Skin of body (tissue), 2 donors: ENCODE measurements around a stretch of chr1.

- RAMPAGE, long total RNA = no peak
Measured at GRCh38 chr1:65525153-65526151, 105.0 kb downstream of the LEPR start.

DNA sequence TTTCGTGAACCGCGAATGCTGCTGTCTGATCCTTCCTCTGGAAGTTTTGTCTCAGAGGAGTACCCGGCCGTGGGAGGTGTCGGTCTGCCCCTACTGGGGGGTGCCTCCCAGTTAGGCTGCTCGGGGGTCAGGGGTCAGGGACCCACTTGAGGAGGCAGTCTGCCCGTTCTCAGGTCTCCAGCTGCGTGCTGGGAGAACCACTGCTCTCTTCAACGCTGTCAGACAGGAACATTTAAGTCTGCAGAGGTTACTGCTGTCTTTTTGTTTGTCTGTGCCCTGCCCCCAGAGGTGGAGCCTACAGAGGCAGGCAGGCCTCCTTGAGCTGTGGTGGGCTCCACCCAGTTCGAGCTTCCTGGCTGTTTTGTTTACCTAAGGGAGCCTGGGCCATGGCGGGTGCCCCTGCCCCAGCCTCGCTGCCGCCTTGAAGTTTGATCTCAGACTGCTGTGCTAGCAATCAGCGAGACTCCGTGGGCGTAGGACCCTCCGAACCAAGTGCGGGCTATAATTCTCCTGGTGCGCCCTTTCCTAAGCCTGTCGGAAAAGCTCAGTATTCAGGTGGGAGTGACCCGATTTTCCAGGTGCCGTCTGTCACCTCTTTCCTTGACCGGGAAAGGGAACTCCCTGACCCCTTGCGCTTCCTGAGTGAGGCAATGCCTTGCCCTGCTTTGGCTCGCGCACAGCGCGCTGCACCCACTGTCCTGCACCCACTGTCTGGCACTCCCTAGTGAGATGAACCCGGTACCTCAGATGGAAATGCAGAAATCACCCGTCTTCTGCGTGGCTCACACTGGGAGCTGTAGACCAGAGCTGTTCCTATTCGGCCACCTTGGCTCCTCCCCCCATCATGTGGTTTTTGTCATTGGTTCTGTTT lies 129.9 kb downstream of the LEPR start:
- RAMPAGE, long total RNA = no peak

- RAMPAGE, long total RNA = no peak
Measured at GRCh38 chr1:66282074-66282840, 251.7 kb upstream of the SGIP1 start.

GRCh38 chr1:66295713-66296268 lies 238.2 kb upstream of the SGIP1 start:
- RAMPAGE, long total RNA = no peak

- RAMPAGE, long total RNA = no peak
Measured at GRCh38 chr1:66334332-66334755, 199.6 kb upstream of the SGIP1 start.

DNA sequence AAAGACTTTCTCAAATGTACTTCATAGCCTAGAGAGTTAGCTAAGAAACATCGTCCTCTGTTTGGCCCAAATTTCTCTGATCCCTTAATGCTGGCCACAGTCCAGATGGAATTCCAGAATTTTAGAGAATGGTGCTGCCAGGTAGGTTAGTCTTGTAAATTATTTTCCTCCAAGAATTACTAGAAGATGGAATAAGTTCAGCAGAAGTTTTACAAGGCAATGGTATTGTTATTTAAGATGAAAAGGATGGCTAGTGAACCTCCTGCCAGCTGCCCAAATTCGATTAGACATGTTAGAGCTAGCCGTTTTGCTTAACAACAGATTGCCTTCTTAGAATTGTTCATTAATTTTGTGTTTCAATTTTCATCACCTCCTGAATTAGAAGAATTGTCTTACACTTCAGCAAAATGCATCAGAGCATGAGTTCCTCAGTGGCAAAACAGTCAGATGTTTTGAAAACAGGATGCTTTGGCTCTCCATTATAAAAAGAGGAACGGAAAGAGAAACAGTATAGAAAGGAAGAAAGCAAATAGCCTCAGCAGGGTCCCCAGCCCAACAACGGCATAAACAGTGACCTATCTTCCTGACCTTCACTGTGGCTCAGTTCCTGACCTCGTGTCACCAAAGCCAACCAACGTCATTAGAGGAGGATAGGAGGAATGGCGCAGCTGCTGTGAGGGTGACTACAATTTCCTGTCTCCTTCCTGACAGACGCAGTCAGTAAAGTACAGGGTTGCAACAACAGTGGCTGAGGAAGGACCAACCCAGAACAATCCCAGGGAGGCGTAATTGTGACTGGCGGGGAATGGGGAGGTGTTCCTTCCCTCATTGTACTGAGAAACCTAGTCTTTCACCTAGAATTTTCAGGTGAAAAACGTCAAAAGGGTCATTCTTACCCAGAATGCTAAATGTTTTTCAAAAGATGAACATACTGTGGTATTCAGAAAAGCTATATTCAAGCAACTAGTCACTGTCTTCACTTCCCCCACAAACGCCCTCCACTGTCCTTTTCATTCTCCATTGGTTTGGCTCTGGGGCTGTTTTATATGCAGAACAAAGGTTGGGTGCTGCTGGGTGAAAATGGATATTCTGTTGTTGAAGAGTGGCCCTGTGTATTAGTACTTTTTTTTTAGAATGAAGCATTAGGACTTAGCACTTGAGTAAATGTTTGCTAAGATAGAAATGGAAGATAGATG lies 198.0 kb upstream of the SGIP1 start:
- RAMPAGE, long total RNA = no peak

GRCh38 chr1:66401938-66402764 lies 131.8 kb upstream of the SGIP1 start:
- RAMPAGE, long total RNA = no peak

DNA sequence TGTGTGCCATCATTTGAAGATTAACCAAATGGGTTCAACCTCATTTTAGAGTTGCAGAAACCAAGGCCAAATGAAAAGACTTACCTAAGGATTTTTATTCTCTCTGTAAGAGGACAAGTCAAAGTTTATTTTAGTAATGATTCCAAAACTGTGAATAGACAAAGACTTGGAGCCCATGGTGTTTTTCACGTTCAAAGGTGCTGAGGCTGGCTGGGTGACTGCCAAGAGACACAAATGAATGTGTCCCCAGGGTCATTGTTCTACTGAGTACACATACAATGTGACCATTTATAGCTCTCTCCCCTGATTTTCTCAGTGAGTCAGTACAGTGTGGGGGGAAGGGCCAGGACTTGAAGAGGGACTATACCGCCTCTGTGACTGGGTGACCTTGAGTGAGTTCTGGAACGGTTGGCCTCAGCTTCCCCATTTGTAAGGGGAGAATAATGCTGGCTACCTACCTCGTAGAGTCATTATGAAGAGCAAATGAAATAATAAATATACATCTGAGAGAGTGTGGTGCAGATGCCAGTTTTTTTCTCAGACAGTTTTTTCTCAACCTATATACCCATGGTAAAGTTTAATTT lies 9.5 kb downstream of the SGIP1 start:
- RAMPAGE, long total RNA = no peak

- RAMPAGE, long total RNA = no peak
Measured at GRCh38 chr1:66564129-66564431, 30.1 kb downstream of the SGIP1 start.

DNA sequence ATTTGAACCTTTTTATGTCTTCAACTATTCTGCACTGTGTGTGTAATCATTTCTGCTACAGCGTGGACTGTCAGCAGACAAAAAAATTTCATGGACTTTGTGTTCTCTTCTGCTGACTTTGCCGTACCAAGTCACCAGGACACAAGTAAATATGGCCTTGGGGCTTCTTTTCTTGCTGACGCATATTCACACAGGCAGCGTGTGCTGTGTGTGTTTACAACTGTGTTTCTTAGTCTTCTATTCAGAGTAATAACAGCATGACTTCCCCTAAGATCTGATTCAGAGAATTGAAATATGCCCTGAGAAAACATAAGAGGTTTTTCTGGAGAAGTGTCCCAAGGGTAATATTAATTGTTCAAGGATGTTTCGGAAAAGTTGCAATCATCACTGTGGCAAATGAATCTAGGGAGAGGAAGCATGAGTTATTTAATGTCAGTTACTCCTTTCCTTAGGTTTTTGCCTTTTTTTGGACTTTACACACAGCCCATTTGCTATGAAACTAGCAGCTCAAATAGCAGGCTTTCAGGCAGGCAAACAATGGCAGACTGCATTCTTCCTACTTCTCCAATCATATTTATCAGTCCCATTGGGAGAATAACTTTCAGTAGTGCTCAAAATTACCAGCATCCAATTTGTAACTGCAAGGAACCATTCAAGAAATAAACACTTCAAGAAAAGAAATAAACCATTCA lies 47.0 kb upstream of the DYNLT5 start:
- RAMPAGE, long total RNA = no peak

DNA sequence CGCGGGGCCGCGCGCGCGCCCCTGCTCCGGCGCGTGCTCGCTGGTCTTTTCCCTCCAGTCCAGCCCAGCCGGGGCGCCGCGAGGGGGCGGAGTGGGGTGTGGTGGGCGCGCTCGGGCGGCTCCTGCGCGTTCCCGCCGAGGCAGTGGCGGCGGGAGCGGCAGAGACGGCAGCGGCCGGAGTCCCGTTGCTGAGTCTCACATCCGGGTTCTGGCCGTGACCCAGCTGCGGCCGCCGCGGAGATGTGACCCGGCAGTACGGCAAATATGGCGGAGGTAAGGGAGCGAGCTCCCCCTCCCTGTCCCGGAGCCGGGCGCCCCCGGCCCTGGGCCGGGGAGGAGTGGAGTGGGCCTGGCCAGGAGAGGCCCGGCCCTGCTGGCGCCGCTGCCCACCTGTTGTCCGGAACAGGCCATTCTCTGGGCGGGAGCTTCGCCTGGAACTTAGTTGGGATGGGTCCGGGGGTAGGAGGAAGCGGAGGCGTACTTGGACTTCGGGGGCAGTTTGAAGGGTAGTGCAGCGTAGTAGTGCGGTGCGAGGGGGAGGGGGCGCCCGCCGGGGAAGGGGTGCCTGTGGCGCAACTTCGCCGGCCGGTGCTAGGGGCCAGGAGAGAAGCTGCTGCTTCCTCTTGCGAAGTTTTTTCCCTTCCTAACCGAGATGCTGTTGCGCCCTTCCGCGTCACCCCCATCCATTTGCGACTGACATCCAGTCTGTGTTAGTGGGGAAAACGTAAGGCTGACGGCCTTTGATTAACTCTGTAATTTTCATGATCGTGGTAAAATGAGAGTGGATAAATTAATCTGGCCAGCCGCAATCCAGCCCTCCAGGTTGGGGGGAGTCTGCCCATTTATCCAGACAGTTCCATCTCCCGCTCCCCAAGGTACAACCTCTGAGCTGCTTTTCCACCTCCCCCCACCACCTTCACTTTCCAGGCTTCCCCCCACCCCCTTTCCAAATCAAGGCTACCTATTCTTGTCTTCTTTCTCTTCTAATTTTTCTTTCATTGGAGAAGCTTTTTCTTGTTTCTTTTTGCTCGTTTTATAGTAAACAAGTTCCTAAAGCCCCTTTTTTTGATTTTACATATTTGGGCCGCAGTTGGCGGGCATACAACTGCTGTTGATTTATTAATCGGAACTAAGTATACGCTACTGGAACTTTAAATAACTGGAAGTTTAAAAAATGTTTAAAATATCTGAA lies 5.7 kb downstream of the MIER1 start:
- RAMPAGE, long total RNA = start-site peak on the plus strand centred at position 195 of the sequence, 146 bp wide, 968 and 157 reads in 2 replicates

DNA sequence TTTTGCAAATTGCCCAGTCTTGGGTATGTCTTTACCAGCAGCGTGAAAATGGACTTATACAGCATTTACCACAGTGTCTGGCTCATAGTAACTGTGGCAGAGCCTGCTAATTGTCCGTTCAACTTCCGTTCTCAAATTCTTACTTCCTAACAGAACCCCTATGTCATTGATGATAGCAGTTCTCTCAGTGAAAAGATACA lies 35.2 kb upstream of the IL12RB2 start:
- RAMPAGE, long total RNA = no peak

DNA sequence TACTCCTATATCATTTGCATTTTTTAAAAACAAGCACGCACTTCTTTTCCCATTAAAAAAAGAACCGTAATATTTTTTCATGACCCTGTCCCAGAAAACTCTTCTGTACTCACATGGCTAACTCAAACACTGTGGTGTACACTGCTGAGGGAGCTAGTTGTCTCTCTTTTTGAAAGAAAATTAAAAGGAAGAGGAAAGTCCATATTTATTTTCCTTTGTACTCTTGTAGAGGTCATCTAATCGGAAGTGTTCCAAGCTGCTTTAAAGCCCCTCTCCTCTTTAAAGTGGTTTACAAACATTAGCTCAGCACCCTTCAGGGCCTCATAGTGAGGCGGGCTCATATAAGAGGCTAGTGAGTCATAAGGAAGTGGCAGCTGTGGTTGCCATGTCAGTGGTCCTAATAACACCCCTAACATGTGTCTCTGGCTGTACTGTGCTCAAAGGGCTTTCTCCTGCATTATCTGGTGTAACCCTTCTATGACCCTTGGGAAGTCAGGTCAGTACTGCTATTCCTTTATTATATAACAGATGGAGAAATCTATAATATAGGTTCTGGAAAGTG lies 104.4 kb upstream of the SERBP1 start:
- RAMPAGE, long total RNA = no peak

DNA sequence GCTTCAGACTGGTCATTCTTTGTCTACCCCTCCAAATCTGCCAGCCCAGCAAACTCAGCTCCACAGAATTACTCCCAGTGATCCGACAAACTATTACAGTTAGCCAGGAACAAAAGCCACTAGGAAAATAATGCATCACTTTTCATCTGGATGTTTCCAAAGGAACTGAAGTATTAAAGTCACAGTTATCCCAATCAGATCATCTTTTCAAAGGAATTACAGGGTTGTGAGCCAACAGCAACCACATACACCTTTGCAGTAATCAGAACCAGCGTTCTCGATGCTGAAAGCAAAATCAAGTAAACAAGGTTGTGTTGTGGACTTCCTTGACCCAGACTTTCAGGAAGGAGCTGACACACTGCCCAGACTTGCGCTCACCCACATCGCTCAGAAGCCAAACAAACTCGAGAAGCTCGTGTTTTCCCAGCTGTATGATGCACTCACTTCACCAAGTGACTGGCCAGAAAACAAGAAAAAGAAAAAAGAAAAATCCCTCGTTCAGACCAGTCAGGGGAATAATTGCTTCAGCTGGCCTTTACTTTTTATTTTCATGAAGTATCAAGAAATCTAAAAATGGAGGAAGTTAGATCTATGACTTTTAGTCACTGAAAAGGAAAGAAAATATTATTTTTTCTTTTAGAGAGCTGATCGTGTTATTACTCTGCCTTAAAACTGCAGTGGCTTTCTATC lies 66.3 kb upstream of the GADD45A start:
- RAMPAGE, long total RNA = no peak

DNA sequence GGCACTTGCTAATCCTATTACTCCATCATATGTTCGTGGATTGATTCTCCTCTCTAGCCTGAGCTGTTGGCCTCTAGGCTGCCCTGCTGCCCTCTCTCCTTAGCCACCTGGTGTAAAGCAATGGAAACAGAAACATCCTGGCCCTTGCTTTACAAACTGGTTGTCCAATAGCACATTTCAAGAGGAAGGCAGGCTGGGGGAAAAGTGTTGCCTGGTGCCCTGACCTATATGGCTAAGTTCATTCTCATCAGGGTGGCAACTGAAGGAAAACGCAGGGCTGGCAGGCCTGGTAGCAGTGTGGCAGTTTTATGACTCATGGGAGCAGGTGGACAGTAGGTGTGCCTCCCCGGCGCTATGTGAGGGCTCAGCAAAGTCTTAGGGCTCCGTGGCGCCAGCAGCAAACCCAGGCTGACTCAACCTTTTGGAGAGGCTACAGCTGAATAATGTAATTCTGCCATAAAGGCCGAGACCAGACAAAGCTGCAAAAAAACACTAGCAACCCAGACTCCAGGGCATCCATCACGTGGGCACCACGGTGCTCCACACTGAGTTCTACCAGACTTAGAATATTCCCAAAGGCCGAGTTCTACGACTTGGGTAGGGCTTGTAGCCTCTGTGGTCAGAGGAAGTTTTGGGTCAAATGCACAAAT lies 23.6 kb downstream of the GADD45A start:
- RAMPAGE, long total RNA = no peak

GRCh38 chr1:67711133-67712260 lies 26.5 kb downstream of the GADD45A start:
- RAMPAGE, long total RNA = no peak

- RAMPAGE, long total RNA = no peak
Measured at GRCh38 chr1:67713322-67713904, 28.4 kb downstream of the GADD45A start.

- RAMPAGE, long total RNA = no peak
Measured at GRCh38 chr1:67723472-67724133, 38.6 kb downstream of the GADD45A start.

GRCh38 chr1:67746271-67746883 lies 61.4 kb downstream of the GADD45A start:
- RAMPAGE, long total RNA = no peak

DNA sequence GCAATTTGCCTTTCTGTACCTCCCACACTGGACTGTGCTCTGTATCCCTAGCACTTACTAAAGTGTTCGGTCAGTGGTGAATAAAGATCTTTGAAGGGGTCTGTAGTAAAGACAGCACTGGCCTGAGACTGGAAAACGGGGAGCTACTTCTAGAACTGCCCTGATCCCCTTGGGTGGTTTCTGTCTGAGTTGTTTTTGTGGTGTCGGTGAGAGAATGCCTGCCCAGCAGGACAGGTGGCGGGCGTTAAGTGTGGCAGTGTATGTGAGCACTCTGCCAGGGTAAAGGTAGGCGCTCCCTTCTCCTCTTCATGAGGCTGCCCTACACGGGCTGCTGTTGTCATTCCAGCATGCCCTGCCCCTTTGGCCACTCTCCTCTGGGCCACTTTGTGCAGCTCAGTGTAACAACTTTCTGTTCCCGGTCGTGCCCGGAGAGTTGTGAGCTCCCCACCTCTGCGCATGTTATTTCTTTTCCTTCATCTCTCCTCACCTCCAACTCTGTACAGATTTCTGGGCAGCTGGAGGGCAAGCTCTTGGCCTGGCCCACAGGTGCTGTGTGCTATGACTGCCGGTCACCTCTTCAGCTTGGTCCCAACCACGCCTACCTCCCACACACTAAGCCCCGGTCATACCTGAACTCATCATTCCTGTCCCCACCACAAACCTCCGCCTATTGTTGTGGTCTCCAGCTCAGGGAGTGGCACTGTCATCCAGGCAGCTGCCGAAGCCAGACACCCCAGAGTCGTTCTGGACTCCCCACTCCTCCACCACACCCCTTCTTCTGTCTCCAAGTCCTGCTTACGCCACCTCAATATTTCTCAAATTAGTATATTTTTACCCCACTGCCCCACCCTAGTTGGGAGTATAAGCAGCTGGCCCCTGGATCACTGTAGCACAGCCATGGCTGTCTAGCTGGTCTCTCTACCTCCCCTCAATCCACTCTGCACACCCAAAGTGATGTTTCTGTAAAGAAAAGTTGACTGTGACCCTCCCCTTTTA lies 69.0 kb downstream of the GADD45A start:
- RAMPAGE, long total RNA = no peak